LNCaP clone FGC (cell line): ENCODE results near the gene TOX3.

DNA sequence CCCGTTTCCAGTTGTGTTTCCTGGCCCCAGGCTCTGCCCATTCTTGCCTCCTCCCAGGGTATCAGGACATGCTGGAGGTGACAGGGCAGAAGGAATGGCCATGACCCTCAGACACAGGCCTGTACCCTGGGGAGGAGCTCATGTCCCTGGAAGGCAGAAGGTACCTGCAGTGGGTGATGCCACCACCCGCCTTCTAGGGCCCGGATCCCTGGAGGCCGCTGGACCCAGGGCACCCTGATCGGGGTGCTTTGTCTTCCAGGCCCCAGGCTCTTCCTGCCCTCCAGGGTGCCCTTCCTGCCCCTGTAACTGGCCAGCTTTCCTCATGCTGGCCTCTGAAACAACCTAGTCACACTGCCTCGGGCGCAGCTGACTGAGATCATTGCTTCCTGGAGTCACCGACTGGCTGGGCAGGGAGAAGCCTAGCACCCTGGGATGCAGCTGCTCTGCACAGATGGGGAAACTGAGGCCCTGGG lies 5.7 kb downstream of the ADCY7 start:
- RRBS, 2 experiments: no CpG with 5 or more reads among the region's 8 CpGs

DNA sequence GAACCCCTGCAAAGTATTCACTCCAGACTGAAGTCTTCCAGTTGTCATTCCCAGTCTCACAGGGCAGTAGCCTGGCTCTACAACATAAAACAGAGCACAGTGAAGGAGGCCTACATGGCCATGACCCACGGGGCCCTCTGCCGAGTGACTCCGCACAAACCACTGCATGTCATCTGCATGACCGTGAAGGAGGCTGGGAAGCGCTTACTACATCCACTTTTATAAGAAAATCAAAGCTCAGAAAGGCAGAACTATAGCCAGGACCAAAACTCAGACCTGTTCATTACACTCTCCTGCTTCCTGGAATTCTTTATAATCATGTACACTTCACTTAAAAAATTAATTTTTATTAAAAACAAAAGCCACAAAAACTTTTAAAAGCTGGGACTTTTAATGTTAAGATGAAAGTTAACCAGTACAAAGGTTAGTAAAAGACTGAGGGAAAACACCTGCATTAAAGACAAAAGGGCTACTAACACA lies 42.4 kb downstream of the BRD7 start:
- RRBS, 2 experiments: no CpG with 5 or more reads among the region's 5 CpGs

- RRBS, 2 experiments: no CpG with 5 or more reads among the region's 14 CpGs
Observed at GRCh38 chr16:50333994-50335094, 34.4 kb downstream of the BRD7 start.

DNA sequence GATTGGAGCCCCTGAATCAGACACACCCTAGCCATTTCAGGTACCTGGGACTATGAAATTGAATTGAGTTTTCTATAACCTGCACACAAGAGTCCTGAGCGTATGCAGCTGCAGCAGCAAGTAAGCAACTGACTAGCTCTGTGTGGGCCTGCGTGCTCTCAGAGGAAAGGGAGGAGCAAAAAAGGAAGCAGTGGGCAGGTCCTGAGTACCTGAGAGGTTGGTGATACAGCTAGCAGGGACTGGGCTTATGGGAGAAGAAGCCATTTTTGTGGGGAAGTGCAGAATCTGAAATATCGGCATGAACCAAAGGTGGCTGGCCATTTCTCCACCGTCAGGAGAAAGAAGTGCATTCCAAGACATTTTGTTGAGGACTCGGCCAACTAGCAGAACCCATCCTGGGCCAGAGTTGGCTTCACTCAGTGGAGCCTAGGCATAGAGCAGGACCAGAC lies 27.3 kb upstream of the BRD7 start:
- RRBS, 2 experiments: no CpG with 5 or more reads among the region's 5 CpGs

DNA sequence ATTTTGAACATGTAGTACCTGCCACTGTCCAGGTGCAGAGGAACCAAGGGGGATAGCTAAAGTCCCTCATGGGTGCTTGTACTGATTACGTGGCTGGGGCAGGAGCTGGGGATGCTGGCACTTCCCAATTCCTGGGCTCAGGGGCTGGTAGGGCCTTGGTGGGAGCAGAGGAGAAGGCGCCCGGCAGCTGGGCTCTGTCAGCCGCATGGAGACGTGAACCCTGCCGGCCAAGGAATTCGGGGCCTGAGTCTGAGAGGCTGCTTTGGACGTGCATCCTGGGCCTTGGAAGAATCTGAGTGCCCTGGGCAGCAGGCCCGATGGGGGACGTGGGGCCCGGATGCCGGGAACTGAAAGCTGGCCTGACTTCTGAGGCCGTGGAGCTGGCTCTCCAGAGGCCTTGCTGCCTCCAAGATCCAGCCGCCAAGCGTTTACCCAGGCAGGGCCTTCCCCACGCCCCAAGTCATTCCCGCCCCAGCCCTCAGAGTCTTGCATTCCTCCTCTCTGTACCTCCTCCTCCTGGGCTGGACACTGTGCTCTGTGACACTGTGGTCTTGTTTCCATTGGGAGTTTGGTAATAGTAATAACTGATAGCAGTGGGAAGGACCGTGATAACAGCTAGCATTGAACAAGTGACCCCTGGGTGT lies 37.1 kb downstream of the NKD1 start:
- RRBS, 2 experiments: 84 to 97% methylated on average over 4 to 5 of the region's 18 CpGs

GRCh38 chr16:50668479-50669067 lies 12.5 kb downstream of the SNX20 start:
- RRBS, 2 experiments: no CpG with 5 or more reads among the region's 3 CpGs

DNA sequence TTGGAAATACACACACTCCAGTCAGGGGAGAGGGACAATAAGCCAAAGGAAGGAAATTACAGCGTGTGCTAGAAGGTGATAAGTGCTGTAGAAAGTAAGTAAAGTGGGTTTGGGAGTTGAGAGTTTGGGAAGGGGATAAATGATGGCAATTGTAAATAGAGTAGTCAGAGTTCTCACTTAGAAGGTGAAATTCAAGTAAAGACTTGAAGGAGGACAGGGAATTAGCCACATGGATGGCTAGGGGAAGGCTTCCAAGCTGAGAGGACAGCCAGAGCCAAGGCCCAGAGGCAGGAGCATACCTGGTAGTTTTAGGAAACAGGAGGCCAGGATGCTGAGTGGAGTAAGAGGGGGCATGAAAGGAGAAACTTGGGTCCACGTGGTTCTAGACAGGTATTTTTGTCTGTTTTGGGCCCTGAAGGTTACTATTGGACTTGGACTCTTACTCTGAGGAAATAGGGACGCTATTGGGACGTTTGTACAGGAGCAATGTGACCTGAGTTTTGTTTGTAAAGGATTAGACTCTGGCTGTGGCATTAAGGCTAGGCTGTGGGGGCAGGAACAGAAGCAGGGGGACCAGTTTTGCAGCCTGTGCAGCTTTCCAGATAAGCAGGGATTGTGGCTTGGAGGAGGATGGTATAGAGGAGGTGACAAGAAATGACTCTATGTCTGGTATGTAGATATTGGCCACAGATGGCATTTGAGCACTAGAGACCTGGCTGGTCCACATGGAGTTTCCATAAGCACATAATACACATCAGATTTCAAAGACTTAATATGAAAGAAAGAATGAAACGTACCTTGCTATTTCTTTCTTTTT lies 12.7 kb downstream of the NOD2 start:
- RRBS, 2 experiments: no CpG with 5 or more reads among the region's 5 CpGs

- RRBS, 2 experiments: no CpG with 5 or more reads among the region's 8 CpGs
Observed at GRCh38 chr16:50719936-50720550, 21.8 kb upstream of the CYLD start.

DNA sequence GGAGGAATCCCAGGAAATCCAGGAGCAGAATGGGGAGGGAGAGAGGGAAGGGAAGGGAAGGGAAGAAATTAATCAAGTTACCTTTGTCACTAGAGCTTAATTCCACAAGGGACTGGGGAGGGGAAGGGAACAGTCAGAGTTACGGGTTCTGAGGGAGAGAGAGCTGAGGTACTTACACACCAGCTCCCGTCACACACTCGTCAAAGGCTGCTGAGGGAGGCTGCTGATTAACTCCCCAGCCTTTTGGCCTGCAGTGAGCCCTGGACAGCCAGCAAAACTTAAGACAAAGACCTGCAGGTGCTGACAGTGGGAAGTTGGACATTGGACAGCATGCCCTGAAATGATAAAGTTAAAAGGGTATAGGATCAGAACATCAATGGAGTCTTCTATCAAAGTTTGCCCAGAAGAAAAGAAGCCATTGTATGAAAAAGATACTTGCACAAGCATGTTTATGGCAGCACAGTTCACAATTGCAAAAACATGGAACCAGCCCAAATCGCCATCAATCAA lies 92.6 kb downstream of the SALL1 start:
- RRBS, 2 experiments: no CpG with 5 or more reads among the region's 4 CpGs

- RRBS, 2 experiments: no CpG with 5 or more reads among the region's 3 CpGs
Observed at GRCh38 chr16:51126230-51126695, 24.8 kb downstream of the SALL1 start.

- RRBS, 2 experiments: 15 to 19% methylated on average over 26 of the region's 60 CpGs
Observed at GRCh38 chr16:51134031-51135016, 16.7 kb downstream of the SALL1 start.

GRCh38 chr16:51152188-51152841 lies 1.2 kb upstream of the SALL1 start:
- RRBS, 2 experiments: 29 to 31% methylated on average over 21 of the region's 58 CpGs

- RRBS, 2 experiments: no CpG with 5 or more reads among the region's 17 CpGs
Observed at GRCh38 chr16:51359134-51360154, 208.4 kb upstream of the SALL1 start.

DNA sequence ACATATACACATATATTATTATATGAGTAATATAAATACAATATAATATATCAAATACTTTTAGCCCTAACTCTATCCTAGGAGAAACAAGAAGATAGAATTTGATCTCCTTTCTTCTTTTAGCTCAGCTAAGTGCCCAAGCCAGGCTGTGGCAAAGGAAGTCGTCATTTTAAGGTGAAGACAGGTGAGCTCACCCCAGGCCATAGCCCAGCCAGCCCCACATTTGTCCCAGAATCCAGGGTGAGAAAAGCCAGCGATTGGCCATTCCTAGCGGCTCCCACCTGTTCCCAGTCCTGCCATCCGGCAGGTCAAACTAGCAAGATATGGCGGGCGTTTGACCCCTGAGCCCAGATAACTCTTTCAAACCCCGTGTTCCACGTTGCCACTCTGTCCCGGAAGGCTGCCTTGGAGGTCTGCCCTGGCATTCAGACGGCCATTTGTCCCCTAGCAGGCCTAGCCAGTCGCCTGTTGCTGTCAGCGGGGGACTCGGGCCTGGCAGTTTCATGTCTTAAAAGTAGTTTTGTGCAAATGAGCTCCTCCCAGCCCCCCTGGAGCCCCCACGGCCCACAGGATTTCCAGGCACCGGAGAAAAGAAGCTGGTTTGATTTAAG lies 240.6 kb upstream of the SALL1 start:
- RRBS, 2 experiments: 22 to 23% methylated on average over 6 of the region's 15 CpGs

- RRBS, 2 experiments: no CpG with 5 or more reads among the region's 8 CpGs
Observed at GRCh38 chr16:51450672-51451464, 299.8 kb upstream of the SALL1 start.

DNA sequence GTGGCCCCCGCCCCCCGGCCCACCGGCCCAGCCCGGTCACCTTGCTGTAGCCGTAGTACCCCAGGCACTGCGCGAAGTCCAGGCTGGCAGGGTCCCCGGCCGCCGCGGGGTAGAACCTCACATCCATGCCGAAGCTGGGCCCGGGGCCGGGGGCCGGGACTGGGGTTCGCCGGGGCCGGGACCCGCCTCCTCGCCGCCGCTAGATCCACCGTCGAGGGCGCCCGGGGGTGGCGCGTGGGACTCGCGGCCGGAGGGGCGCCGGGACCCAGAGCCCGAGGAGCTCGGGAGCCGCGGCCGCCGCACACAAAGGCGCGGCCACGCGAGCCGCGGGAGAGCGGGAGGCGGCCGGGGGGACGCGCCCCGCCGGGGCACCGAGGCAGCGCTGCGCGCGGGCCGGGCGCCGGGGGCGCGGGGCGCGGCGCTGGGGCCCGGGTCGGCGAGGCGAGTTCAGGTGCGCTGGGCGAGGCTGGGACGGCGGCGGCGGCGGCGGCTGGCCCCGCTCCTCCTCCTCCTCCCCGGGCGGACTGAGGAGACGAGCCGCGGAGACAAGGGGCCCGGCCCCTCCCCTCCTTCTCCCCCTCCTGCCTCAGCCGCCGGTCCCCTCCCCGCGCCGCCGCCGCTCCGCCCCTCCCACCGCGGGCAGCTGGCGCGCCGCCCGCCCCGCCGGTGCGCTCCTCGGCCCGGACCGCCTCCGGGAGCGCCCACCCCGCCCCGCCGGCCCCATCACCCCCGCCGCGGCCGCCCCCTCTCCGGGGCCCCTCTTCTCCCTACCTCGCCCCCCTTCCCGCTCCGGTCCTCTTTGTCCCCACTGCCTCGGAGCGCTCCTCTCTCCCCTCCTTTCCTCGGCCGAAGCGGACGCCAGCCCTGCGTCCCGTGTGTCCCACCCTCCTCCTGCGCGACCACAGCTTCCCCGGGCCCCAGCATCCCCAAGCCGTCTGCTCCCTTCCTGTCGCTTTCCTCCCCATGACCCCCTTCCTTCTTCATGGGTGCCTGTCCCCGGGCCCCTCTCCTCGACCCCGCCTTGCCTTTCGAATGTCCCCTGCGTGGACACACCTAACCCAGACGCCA lies at the start of gene TOX3:
TOX3 (minus strand) TSS at position 547 of the 1,068 bp plus-strand sequence.
- RRBS, 2 experiments: 11 to 14% methylated on average over 69 to 73 of the region's 136 CpGs

GRCh38 chr16:52655068-52655522 lies 108.2 kb upstream of the TOX3 start:
- RRBS, 2 experiments: no CpG with 5 or more reads among the region's 17 CpGs

DNA sequence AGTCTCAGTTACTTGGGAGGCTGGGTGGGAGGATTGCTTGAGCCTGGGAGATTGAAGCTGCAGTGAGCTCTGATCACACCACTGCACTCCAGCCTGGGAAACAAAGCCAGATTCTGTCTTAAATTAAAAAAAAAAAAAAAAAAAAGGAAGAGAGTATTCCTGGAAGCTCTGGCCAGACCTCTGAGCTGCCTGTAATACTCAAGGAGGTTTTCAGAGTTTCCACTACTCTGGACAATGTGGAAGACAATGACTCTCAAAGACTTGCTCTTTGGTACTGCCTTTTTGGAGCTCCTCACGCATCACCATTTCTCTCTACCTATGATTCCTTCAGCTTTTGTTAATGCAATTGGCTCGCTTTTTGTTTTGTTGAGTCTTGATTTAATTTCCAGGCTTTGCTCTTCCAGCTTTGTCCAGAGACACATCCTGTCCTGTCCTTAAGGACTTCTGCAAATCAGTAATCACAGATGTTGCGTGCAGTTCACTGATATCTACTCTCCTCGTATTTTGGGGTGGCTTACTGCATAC lies 10.8 kb downstream of the CHD9 start:
- RRBS, 2 experiments: no CpG with 5 or more reads among the region's 4 CpGs

DNA sequence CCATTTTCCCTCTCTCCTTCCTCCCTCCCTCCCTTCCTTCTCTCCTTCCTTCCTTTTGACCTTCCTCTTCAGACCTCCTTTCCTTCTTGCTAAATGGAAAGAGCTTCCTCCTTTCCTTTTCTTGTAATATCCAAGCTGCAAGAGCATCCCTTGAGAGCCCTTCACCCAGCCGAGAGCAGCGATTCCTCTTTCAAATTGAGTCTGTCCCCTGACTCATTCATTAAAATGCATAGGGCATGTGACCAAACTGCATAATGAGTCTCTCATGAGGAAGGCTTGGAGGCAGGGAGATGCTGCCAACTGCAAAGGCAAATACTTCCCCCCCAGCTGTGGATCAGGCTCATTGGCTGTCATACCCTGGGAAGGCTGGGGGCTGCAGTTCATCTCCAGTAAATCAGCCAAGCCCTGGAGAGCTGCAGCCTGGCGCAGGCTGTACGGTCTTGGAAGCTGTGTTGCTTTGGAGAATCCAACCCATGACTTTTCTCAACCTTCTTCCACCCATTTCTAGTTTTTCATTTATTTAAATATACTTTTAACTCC lies 37.1 kb downstream of the CHD9 start:
- RRBS, 2 experiments: no CpG with 5 or more reads among the region's 4 CpGs

GRCh38 chr16:53099507-53100221 lies 44.9 kb downstream of the CHD9 start:
- RRBS, 2 experiments: 2% methylated on average over 5 of the region's 23 CpGs